HGPS cell (cell line): ENCODE results near the gene NEIL3.

- RRBS = 13% methylated on average over 1 of the region's 16 CpGs
These were observed 8.3 kb downstream of the HAND2 start for GRCh38 chr4:173521803-173522132.

- RRBS = no CpG with 5 or more reads among the region's 31 CpGs
These were observed 4.8 kb downstream of the HAND2 start for GRCh38 chr4:173525192-173525745.

- RRBS = 17% methylated on average over 5 of the region's 44 CpGs
These were observed 8.8 kb upstream of the HAND2 start for GRCh38 chr4:173538525-173539616.

- RRBS = no CpG with 5 or more reads among the region's 3 CpGs
These were observed 112.5 kb upstream of the HAND2 start for GRCh38 chr4:173642451-173642945.

- RRBS = no CpG with 5 or more reads among the region's 4 CpGs
These were observed 4.2 kb upstream of the HPGD start for GRCh38 chr4:174526480-174526915.

DNA sequence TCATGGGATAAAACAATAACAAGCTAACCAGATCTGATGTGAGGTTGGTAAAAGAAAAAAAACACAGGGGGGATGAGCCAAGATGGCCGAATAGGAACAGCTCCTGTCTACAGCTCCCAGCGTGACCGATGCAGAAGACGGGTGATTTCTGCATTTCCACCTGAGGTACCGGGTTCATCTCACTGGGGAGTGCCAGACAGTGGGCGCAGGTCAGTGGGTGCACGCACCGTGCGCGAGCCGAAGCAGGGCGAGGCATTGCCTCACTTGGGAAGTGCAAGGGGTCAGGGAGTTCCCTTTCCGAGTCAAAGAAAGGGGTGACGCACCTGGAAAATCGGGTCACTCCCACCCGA is 50.7 kb downstream of the GLRA3 start:
- RRBS = no CpG with 5 or more reads among the region's 16 CpGs

- RRBS = no CpG with 5 or more reads among the region's 8 CpGs
These were observed 156.8 kb downstream of the VEGFC start for GRCh38 chr4:176635635-176636516.

DNA sequence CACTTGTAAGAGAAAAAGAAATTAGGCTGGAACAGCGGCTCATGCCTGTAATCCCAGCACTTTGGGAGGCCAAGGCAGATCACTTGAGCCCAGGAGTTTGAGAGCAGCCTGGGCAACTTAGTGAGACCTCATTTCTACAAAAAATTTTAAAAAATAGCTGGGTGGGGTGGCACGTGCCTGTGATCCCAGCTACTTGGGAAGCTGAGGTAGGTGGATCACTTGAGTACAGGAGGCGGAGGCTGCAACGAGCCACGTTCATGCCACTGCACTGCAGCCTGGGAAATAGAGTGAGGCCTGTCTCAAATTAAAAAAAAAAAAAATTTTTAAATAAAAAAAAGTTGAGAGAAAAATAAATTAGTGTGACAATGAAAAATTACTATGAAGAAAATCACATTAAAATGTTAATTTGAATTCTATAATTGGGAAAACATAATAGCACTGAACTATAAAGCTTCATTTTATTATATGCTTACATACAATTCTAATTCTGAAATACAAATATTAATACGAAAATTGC is 10.5 kb downstream of the VEGFC start:
- RRBS = no CpG with 5 or more reads among the region's 6 CpGs

DNA sequence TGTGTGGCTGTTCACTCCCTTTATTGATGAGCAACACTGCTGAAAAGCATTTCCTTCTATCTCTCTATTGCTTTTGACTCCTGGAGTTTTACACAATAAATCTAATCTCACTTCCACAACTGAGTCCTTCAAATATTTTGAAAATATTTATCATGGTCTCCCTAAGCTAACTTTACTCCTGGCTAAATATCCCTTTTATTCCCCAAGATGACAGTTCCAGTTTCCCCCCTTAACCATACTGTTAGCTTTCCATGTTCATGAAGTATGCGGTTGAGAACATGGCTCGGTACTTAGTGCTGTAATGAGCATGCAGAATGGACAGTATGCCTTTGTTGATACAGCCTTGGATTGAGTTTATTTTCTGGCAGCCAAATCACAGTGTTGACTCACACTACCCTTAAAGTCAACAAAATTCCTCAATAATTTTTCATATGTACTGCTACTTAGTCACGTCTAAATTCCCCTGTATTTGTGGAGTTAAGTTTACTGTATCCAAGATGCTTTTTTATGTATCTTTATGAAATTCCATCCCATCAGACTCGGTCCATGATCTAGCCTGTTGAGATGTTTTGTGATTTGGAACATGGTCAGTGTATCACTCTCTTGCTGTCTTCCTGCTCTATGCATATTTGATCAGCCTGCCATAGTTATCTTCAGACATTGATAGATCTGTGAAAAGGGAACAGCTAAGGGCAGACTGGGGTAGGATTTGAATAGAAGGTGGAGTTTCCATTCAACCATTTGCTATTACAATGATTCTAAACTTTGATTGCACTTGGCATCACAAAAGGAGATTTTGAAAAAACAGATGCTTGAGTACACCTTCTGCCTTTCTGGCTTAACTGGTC is 1.5 kb upstream of the VEGFC start:
- RRBS = no CpG with 5 or more reads among the region's 4 CpGs

GRCh38 chr4:177309588-177310507 is at the start of gene NEIL3:
NEIL3 (plus strand) TSS chr4:177309874.
- RRBS = 3% methylated on average over 6 of the region's 53 CpGs

DNA sequence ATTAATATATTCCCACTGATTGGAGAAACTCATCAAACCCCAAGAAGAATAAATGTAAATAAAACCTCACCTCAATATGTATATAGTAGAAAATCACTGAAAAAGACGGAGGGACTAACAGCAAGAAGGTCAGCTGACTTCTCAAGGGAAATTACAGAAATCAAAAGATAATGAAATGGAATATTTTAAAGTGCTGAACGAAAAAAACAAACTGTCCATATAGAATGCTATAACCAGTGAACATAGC is 2252.4 kb upstream of the AGA start:
- RRBS = no CpG with 5 or more reads among the region's 2 CpGs

DNA sequence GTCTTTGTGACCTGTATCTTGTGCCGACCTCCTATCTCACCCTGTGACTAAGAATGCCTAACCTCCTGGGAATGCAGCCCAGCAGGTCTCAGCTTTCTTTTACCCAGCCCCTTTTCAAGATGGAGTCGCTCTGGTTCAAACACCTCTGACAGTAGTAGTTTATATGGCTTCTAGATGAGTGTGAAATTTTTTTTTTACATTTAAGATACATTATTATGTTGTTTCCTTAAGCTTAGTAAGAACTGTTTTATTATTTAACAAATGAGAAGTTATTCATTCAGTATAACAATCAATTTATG is 514.5 kb upstream of the TENM3 start:
- RRBS = no CpG with 5 or more reads among the region's 2 CpGs

DNA sequence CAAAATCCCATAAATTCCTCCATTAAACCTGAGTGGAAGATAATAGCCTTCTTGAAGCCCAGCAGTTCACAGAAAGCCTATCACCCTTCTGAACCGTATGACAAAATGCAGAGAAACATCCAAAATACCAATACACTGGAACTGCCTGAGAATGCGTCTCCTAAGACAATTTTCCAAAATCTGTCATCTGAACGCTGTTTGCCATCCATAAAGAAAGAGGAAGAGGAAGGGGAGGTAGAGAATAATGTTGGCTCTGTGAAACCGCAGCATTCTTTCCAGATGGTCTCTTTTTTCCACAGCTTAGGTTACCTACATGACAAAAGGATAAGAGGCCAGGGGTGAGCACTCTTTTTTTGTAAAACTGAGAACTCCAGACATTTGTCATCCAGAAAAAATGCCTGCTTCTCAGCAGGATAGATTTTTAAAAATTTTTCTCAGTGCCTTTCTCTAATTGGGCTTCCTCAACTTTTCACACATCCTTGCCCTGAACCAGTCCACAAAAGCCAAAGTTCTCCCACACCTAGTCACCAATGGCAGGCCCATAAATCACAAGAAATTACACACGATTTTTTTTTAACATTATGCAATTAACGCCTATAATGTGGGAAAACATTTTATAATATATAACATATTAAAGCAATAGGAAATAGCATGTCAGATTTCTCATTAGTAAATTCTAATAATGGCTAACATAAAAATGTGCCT is 158.2 kb upstream of the TENM3 start:
- RRBS = no CpG with 5 or more reads among the region's 6 CpGs

DNA sequence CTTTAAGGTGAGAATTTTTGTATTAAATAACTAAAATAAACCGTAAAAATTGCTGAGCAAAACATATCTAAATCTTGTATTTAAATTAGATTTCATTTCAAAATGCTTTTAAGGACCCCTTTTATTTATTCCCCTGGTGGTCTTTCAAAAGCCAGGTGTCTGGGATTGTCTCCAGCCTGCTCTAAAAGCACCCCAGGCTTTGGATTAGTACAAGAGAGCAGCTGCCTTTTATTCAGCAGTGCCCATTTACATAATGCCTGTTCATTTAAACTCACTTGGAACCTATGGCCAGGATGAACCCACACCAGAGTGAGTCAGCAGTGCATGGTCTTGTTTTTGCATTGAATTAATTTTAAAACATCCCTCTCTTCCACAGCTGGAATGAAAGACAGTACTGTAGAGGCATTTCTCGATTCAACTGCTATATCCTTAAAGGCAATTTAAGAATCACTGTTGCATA is 64.1 kb upstream of the TENM3 start:
- RRBS = no CpG with 5 or more reads among the region's 2 CpGs

- RRBS = 92% methylated on average over 3 of the region's 17 CpGs
These were observed 1.9 kb upstream of the WWC2 start for GRCh38 chr4:183097192-183097608.

DNA sequence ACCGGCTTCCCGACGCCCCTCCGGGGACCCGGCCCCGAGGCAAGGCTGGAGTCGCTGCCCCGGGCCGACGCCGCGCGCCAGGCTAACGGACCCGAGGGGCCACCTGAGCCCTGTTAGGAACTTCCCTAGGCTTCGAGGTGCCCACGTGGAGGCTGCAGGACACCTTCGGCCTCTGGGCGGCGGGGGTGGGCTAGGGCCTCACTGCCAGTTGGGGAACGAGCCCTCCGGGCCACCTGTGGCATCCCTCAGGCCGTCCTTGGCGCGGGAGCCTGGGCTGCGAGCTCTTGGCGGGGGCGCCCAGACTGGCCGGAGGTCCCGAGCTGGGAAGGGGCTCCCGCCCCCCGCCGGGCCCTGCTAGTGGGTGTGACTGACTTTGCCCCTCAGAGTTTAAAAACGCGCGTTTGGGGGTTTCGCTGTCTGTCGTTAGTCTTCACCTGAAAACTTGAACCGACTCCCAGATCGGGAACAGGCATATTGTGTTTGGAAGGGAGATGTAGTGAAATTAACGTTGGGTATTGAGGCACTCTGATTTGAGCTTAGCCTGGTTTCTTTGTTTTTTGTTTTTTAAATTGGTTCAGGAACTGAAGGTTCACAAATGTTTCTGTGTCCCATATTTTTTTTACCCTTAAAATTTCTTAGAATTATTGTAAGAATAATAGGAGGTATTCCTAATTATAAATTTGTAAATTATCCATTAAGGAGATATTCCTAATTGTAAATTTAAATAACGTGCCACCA is 916 bp downstream of the WWC2 start:
- RRBS = 2% methylated on average over 8 of the region's 42 CpGs

GRCh38 chr4:183100804-183101175 is 1.7 kb downstream of the WWC2 start:
- RRBS = no CpG with 5 or more reads among the region's 7 CpGs

GRCh38 chr4:183200518-183201001 is 101.5 kb downstream of the WWC2 start:
- RRBS = no CpG with 5 or more reads among the region's 6 CpGs

DNA sequence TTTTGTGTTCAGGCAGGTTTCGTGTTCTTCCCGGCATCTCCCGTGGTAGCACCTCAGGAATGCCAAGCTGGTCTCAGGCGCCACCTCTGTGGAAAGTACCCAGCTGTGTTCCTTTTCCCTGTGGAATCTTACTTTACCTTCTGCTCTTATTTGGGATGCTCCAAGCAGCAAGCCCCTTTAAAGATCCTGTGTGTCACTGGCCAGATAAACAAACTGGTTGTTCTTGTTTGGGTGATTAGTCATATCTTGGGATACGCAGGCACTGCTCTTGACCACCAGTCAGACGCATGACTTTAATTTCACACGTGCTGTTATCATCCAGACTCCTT is 79.0 kb downstream of the CLDN22 start:
- RRBS = no CpG with 5 or more reads among the region's 7 CpGs